HCT116 (cell line): Measurements from ENCODE around the genes AGXT, ANO7 and DTYMK.

- RRBS: no CpG with 5 or more reads among the region's 17 CpGs
These were observed 44.1 kb downstream of the KIF1A start for GRCh38 chr2:240775703-240776509.

DNA sequence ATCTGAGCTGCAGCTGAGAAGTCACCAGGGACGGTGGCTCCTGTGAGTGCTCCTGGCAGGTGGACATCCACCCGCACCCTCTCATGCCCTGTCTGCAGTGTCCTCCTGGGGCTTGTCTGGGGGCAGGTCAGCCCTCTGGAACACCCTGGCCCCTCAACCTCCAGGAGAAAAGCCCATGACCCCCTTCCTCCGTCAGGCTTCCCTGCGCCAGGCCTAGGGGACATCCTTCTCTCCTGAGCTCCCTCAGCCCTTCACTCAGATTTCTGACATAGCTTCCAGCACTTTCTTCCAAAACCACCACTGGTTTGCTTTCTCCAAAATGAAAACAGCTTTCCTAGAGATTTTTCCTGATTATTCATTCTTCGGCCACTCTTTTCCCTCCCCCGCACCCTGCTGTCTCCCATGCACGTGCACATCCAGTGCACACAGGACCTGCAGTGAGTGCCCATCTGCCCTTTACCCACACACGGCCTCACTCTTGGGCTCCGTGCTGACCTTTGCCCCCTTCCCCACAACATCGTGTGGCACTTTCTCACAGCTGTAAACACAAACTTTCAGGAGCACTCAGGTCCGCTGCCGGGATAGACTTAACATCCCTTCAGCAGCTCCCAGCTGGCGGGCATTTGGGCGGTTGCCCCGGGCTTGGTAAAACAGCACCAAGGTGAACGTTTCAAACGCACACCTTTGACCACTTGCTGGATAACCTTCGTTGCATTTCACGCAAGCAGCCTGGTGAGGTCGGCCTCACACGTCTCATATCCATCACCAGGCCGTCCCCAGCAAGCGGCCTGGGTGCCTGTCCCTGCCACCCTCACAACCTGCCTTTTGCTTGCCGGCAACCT lies 25.8 kb downstream of the KIF1A start:
- RRBS: 93% methylated on average over 4 of the region's 24 CpGs

GRCh38 chr2:240864319-240865069 lies 4.1 kb upstream of the AGXT start:
- RRBS: no CpG with 5 or more reads among the region's 10 CpGs

GRCh38 chr2:240868218-240869243 lies at the start of gene AGXT:
Gene AGXT (plus strand): TSS chr2:240868824.
- RRBS: no CpG with 5 or more reads among the region's 28 CpGs

- RRBS: no CpG with 5 or more reads among the region's 17 CpGs
These were observed 5.8 kb downstream of the CROCC2 start for GRCh38 chr2:240911832-240912367.

DNA sequence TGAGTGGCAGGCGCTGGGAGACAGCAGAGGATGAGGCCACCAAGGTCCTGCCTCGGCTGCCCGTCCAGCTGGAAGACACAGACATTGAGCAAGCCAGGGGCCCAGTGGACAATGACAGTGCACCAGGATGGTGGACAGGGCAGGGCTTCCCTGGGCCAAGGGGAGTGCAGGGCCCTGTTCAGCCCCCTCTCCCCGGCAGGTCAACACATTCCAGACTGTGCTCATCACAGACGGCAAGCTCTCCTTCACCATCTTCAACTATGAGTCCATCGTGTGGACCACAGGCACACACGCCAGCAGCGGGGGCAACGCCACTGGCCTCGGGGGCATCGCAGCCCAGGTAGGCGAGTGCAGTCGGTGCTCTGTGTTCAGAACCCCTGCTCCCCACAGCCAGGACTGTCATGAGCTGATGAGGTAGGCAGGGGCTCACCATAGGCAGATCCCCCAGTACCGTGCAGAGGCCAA lies 35.1 kb downstream of the SNED1 start:
- RRBS: no CpG with 5 or more reads among the region's 14 CpGs

DNA sequence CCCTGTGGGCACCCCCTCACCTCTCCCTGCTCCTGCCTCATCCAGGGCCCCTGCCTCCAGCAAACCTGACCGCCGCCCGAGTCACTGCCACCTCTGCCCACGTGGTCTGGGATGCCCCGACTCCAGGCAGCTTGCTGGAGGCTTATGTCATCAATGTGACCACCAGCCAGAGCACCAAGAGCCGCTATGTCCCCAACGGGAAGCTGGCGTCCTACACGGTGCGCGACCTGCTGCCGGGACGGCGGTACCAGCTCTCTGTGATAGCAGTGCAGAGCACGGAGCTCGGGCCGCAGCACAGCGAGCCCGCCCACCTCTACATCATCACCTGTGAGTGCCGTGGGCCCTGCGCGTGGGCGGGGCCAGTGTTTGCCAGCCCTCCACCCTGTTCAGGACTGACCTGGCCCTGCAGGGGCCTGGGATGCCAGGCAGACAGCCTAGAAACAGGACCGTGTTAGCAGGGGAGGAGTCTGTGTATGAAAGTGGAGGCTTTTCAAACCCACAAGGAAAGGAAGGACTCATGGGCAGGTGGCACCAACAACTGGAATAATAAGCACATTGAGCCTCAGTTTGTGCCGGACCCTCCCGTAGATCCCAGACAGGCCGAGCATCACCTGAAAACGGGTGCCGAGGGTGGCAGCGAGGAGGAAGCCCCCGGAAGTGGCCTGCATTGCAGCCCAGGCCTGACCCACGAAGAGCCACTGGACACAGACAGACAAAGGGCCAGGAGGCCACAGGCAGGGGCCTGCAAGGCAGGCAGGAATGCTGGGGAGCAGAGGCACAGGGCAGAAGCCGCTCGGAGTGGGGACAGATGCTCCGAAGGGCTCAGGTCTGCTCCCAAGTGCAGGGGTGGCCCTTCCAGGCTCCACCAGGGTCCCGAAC lies 32.0 kb downstream of the MTERF4 start:
- RRBS: 86% methylated on average over 7 of the region's 36 CpGs

DNA sequence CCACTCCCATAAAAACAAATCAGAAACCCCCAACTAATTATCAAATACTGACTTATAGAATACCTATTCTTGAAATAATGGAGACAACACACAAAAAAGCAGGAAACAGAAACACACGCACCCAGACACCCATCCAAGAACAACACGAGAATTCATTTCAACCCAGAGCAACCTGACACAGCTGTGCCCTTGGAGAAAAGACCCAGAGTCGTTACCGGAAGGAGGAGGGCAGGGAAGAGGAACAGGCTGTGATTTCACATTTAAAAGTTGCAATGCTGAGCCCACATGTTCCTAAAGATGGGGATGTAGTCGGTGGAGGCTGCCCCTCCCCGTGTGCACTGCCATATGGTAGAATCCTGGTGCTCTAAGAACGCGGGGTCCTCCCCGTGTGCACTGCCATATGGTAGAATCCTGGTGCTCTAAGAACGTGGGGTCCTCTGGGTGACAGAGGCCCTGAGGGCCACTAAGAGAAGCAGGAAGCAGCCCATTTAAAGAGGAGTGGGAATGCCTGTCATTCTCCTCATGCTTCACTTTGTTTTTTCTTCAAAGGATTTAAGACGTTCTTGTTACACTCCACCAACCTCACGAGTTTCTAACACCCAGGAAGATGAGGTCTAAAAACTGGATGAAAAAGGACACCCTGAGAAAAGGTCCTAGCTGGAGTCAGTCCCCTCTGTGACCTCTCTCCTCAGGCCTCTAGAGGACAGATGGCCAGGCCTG lies 10.8 kb downstream of the MTERF4 start:
- RRBS: no CpG with 5 or more reads among the region's 12 CpGs

GRCh38 chr2:241098676-241099896 lies 3.0 kb downstream of the MTERF4 start:
- RRBS: no CpG with 5 or more reads among the region's 13 CpGs

DNA sequence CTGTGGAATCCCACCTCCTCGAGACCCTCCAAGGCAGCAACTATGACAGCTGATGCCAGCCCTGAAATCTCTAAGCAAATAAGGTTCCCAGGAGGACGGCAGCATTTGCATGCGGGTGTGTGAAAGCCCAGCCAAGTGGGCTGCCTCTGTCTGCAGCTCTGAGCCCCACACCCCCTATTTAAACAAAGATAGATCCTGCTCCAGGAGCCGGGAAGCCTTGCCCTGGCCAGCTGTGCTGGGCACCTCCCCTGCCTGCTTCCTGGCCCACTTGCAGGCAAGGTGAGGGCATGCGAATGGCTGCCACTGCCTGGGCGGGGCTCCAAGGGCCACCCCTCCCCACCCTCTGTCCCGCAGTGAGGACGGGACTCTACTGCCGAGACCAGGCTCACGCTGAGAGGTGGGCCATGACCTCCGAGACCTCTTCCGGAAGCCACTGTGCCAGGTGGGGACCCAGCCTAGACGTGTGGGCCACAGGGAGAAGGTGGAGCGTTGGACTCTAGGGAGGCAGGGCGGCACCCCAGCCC lies at the start of gene ANO7:
Gene ANO7, plus strand, starts transcription at position 353 of the 524 bp plus-strand sequence.
- RRBS: 98% methylated on average over 2 of the region's 15 CpGs

DNA sequence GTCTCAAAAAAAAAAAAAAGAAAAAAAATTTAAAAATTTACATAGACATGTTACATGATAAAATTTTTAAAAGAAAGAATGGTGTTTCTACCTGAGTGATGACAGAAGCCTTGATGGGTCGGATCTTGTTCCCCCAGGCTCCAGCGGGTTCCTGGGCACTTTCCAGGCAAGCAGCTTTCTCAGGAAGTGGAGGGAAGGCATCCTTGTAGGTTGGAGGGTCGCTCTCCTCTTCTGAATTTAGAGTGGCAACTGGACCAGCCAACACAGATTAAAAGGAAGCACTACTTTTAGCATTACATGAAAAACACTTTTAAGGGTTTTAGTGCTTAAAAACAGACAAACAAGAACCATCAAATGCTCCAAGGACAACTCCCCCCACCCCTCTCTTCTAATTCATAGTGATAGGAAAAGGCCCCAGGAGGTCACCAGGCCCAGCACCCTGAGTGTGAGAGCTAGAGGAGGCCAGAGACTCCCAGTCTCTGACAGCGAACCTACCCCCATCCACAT lies 51.1 kb downstream of the HDLBP start:
- RRBS: no CpG with 5 or more reads among the region's 4 CpGs

DNA sequence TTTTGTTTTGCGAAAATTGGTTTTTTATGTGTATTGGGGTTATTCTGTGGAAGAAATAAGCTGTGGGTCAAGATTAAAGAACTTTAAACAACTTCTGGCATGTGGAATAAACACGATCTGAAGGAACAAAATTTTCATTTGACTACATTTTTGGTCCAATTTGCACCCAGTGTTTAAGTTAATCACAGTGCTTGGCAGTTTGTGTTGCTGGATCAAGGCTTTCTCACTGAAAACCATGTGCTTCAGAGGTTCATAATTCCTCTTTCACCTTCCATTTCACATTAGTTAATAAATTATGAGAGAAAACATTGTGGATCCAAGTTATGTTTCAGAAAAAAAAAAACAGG lies 2.0 kb downstream of the SEPTIN2 start:
- RRBS: no CpG with 5 or more reads among the region's 2 CpGs

DNA sequence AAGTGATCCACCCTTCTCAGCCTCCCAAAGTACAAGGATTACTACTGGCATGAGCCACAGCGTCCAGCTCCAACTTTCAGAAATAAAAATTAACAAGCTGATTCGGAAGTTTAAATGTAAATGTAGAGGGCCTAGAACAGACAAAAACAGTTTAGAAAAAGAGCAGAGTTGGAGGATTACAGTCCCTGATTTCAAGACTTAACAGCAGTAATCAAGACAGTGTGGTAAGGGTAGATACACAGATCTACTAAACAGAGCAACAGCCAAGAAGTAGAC lies 15.8 kb downstream of the SEPTIN2 start:
- RRBS: no CpG with 5 or more reads among the region's 2 CpGs

- RRBS: no CpG with 5 or more reads among the region's 8 CpGs
These were observed 56.0 kb downstream of the FARP2 start for GRCh38 chr2:241411939-241412580.

GRCh38 chr2:241560748-241561513 lies 2.4 kb downstream of the BOK start:
- RRBS: 82% methylated on average over 2 of the region's 21 CpGs

DNA sequence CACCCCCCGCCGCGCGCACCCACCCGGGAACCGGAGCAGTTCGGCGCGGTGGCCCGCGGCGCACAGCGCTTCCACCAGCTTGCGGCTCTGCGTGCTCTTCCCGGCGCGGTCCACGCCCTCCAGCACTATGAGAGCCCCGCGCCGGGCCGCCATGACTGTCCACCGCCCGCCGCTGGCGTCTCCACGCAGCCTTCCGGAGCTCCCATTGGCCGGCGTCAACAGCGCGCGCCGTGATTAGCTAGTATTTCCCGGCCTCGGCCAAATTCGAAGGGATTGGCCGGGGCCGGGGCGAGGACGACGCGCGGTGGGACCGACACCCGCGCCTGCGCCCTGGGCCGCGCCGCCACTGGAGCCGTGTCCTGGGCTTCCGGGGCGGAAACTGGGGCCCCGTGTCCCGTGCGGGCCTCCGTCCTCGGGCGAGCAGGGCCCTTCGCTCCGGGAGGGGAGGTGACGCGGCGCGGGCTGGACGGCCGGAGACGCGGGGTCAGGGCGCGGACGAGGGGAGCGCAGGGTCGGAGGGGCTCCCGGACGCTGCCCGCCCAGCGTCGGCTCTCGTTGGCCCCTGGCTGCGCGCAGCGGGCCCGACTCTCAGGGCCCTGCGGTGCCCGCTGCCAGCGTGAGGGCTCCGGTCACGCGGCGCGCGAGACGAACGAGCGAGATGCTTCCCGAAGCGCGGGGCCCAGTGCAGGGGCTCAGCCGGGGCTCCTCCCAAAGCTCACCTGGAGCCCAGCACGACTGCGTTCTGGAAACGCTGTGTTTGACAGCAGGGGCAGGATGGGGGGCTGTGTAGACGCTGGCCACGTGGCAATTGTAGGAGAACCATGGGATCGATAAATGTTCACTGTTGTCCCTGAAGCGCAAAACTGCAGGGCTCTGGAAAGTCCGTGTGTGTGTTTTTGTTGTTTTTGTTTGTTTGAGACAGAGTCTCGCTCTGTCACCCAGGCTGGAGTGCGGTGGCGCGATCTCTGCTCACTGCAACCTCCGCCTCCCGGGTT lies at the start of gene DTYMK:
Gene DTYMK, minus strand, starts transcription at position 185 of the 995 bp plus-strand sequence.
- RRBS: 1% methylated on average over 85 of the region's 116 CpGs

DNA sequence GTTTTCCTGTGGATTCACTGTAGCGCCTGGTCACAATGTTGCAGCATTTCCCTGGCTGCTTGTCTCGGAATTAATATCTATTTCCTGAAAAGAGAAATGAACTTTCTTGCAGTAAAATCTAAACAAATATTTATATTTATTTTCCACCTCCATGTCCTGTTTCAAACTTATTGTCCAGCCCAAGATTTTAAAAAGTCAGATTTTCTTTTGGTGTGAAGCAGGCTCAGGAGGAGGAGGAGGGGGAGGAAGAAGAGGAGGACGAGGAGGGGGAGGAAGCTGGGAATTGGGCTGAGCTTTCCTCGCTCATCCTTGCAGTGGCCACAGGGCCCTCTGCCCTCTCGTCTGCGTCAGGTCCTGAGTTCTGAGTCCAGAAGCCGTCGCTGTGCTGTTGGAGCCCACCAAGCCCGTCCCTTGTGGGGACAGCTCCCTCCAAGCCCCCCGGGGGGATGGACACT lies 430 bp upstream of the GAL3ST2 start:
- RRBS: no CpG with 5 or more reads among the region's 10 CpGs

DNA sequence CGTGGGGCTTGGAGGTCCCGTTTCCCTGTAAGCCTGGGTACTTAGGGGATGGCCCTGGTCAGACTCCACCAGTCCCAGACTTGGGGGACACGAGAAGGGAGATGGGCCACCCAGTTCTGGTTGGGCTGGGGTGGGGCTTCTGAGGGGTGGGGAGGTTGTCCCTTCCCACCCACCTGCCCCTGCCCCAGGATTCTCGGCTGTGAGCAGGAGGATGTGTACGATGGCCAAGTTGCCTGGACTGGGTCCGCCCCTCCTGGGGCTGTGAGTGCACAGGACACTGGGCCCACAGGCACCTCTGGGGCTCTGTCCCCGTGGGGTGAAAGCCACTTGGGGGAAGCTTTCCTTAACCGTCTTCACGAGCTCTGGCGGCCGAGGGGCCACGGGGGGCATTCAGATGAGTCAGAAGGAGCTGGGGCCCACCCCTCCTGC lies 951 bp downstream of the NEU4 start:
- RRBS: no CpG with 5 or more reads among the region's 12 CpGs